ENCODE results near the genes PRKAR2B and CBLL1.

GRCh38 chr7:107006923-107008024, 37.2 kb upstream of the PRKAR2B start:
- PRO-cap = no peak

GRCh38 chr7:107014599-107015228, 29.8 kb upstream of the PRKAR2B start:
- PRO-cap = no peak

GRCh38 chr7:107044264-107045252, at the start of gene PRKAR2B:
Gene PRKAR2B, plus strand, starts transcription at chr7:107044705.
- PRO-cap = bidirectional peak, plus-strand start at chr7:107044731, minus-strand start at chr7:107044498; bidirectional peak, plus-strand start at chr7:107044920, minus-strand start at chr7:107044927

- PRO-cap = no peak
These were observed 3.5 kb downstream of the HBP1 start for GRCh38 chr7:107172107-107172885.

DNA sequence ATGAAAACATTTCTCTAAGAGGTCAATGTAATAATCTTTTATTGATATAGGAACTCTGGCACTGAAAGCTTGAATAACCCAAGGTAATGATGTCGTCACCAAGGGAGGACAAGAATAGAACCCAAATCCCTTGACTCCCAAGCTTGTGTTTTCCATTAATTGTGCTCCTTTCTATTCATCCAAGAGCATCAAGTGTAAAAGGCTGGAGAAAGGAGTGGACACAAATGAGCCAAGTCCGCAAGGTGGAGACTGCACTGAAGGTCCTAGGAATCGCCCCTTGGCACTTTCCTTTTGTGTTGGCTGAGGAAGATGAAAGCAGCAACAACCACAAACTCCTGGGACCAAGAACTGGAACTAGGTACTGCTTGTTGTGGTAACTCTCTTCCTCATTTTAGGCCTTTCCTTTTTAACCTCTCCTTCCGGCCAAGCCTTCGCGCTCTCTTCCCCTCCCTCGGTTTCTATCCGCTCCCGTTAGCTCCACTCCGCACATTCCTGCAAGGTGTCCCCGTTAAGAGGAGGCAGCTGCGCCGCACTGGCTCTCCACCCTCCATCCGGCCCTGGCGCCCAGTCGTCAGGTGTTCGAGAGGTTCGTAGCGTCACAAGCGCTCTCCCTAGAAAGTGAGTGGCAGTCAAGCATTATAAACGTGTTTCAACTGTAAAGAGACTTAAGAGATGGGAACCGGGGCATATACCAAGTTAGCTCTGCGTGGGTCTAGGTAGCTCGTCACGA, 984 bp upstream of the CBLL1 start:
- PRO-cap = bidirectional peak, plus-strand start at position 571 of the sequence, minus-strand start at position 567 of the sequence

GRCh38 chr7:107743523-107744491, at the start of gene CBLL1:
Gene CBLL1, plus strand, starts transcription at chr7:107744142.
- PRO-cap = bidirectional peak, plus-strand start at chr7:107743865, minus-strand start at chr7:107743600; bidirectional peak, plus-strand start at chr7:107744148, minus-strand start at chr7:107743979

GRCh38 chr7:107744719-107745035, 735 bp downstream of the CBLL1 start:
- PRO-cap = no peak

- PRO-cap = no peak
These were observed 1.1 kb downstream of the DLD start for GRCh38 chr7:107891960-107892551.

DNA sequence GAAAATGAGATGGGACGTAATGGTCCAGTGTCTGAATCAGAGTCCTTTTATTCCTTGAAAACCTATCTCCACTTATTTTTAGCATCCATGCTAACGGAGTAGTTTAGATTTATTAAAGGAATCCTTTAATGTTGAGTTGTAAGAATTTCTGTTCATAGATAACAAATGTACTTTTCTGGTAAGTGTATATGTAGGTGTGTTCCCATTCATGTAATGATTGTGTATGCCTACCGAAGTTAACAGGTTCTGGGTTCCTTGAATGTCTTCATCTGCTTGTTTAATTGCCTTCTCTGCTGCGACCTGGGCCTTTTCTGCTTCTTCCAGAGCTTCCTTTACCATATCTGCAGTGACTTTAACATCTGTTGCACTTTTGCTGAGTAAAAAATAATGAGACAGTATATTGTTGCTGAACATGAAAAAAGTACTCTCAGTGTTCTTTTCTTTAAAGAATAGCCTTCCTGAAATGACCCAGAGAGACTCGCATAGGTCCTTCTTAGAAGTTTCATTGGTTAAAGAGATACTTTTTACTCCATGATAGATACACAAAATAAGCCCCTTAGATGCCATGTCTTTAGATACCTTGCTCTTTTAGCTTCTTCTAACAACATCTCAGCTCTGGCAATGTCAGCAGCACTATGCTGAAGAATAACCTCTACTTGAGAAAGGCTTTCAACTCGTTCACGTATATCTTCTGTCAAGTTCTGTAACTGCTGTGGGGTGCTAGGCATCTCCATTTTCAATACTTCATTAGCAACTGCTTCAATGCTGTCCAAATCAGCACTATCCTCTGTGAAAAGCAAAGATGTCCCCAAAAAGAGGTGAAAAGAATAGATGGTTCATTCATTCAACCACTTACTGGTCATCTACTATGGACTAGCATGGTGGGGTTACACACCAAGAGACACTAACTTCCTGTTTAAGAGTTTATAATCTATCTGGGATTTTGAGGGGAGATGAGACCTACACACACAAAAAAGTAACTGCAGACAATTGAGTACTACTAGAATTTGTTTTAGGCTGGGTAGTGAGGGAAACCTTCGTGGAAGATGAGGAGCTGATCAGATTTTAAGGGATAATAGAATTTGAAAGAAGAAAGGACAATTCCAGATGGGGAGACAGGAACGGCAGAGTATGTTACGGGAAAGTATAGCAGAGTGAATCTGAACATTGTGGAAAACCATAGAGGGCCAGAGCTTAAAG, 38.2 kb downstream of the DLD start:
- PRO-cap = no peak

- PRO-cap = no peak
These were observed 7.9 kb downstream of the LAMB1 start for GRCh38 chr7:107995029-107995562.

- PRO-cap = no peak
These were observed 25.1 kb upstream of the NRCAM start for GRCh38 chr7:108481187-108481800.

DNA sequence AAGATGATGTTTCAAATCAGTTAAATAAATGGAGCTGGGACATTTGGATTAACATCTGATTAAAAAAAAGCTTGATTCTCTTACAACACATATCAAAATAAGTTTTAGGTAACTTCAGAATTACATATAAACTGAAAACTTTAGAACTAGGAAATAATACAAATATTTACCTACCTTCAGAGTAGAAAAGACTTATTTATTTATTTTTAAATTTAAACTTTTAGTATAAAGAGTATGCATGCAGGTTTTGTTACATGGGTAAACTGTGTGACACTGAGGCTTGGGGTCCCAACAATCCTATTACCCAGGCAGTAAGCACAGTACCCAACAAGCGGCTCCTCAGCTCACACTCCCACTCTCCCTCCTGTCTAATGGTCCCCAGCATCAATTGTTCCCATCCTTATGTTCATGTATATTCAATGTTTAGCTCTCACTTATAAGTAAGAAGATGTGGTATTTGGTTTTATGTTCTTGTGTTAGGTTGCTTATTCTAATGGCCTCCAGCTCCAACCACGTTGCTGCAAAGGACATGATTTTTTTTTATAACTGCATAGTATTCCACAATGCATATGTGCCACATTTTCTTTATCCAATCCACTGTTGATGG, 31.8 kb downstream of the PNPLA8 start:
- PRO-cap = no peak

- PRO-cap = no peak
These were observed 22.6 kb downstream of the PNPLA8 start for GRCh38 chr7:108503164-108503996.

DNA sequence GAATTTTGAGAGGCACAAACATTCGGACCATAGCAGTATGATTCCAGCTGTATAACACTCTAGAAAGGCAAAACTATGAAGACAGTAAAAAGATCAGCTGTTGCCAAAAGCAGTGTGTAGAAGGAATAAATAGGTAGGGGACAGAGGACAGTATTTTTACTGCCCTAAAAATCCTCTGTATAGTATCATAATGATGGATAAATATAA, 7.8 kb downstream of the PNPLA8 start:
- PRO-cap = no peak

- PRO-cap = no peak
These were observed 1078.2 kb downstream of the DNAJB9 start for GRCh38 chr7:109647947-109648284.

DNA sequence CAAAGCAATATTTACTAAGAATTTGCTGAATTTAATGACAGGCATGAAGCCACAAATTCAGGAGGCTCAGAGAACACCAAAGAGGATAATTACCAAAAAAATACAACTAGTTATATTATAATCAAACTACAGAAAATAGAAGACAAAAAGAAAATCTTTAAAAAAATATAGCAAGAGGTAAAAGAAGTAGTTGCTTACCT, 1127.7 kb downstream of the DNAJB9 start:
- PRO-cap = no peak

GRCh38 chr7:111013356-111013740, 77.6 kb upstream of the LRRN3 start:
- PRO-cap = no peak

DNA sequence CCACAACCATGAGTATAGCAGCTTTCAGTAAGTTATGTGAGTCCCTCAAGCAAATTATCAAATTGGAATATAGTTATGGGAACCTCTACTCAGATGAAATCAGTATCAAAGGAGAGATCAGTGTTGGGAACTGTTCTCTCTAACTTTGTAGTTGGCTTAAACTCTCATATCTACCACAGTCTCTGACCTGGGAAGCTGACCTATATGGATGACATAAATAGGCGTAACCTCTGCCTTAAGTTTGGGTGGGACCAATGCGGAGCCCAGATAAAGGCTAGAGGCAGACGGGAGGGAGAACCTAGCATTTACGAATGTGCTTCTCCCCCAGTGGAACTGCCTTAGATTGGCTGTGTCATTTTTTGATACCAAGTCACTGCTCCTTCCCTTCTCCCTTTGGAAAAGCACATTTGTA, 23.8 kb upstream of the LRRN3 start:
- PRO-cap = no peak

DNA sequence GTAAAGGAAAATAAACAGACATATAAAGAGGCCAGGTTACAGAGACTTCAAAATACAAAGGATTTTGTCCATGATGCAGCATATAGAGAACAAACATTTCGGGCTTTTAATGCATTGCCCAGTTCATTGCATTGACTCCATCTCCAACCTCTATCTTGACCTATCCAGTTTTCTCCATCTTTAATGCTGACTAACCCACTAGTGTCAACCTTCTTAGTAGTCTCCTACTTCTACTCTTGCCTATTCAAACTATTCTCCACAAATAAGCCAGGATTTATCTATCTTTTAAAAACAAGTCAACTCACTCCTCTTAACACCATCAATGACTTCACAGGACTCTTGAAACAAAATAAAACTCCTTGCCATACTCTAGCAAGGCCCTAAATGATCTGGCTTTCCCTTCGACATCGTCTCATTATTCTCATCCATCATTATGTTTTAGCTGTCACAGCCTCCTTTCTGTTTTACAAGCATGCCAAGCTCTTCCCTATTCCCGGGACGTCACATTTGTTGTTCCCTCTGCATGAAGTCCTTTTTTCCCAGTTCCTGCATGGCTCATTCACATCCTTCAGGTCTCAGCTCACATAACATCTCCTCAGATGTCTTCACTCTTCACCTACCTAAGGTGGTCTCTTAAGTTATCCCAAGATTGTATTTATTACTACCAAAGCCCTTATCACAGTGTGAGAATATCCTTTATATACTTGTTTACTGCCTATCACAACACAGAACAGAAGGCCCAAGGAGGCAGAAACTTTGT, 189.0 kb downstream of the LRRN3 start:
- PRO-cap = no peak

GRCh38 chr7:111476886-111477096, 85.5 kb downstream of the IMMP2L start:
- PRO-cap = no peak

Data from ReNcell CX (cell line).